Brain (tissue), 1 donor: ENCODE measurements around a stretch of chr3.

GRCh38 chr3:65714037-65714601, 324.6 kb downstream of the MAGI1 start:
- RRBS = no CpG with 5 or more reads among the region's 8 CpGs

GRCh38 chr3:66035993-66036596, 2.6 kb downstream of the MAGI1 start:
- RRBS = no CpG with 5 or more reads among the region's 3 CpGs

DNA sequence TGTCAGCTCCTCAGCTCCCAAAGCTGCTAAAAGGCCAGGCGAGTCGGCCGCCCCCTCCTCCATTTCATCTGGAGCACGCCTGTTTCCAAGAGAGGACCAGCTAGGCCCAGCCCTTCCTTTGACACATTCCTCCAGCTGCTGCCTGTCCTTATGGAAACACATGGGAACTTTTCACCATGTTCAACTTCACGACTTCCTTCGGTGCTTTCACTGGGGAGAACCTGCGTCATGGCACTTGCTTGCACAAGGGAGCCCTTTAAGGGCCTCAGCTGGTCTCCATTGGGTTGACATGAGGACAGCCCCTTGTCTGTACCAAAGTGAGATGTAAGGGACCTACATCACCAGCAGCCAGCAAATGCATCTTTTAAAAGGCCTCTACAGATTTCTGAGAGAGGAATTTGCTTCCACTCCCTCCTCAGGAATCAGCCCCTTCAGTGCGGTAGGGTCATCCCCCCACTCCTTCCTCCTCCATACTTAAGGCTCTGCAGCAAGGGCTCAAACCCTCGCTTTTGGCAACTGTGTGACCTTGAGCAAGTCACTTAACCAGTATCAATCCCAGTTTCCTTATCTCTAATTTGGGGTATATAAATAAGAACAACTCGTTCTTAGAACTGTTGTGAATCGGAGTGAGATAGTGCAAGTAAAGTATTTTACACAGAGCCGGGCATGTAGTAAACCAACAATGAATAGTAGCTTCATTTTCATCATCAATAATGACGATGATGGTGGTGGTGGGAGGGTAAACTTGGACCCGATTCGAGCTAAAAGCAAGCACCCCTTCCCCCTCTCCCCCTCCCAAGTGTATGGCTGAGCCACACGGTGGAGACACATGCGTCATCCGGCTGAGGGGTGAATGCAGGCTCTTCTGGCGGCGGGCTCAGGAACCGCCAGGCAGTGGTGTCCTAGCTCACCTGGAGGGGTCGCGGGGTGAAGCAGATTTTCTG, 1.8 kb downstream of the MAGI1 start:
- RRBS = no CpG with 5 or more reads among the region's 23 CpGs

- RRBS = no CpG with 5 or more reads among the region's 8 CpGs
Measured at GRCh38 chr3:66110665-66111306, 72.1 kb upstream of the MAGI1 start.

DNA sequence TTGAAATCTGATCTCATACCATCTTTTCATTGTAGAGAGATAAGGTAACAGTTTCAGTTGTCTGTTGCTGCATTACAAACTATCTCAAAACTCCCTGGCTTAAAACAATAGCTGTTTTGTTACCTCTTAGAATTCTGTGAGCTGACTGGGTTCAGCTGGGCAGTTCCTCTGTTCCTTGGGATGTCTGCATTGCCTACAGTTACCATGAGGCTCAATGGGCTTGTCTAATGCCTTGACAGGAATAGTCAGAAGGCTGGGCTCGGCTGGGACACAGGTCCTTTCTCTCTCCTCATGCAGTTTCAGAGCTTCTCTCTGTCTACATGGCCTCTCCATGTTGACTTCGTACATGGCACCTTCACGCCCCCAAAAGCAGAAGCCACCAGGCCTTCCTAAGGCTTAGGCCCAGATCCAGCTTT, 77.5 kb upstream of the MAGI1 start:
- RRBS = no CpG with 5 or more reads among the region's 3 CpGs

DNA sequence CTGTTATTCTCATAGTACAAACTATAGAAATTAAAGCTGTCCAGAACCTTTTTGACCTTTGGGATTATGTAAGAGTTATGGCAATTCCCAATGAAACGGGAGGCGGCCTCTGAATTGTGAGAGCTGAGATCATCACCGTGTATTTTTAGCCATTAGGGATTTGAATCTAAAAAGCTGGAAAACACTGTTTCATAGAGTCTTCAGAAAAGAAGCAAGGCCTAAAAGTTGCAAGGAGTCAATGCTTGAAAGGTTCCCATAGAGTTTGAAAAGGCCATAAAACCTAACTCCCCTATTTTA, 38.5 kb upstream of the SLC25A26 start:
- RRBS = no CpG with 5 or more reads among the region's 3 CpGs

- RRBS = no CpG with 5 or more reads among the region's 7 CpGs
Measured at GRCh38 chr3:66505263-66505882, 4.6 kb upstream of the LRIG1 start.

DNA sequence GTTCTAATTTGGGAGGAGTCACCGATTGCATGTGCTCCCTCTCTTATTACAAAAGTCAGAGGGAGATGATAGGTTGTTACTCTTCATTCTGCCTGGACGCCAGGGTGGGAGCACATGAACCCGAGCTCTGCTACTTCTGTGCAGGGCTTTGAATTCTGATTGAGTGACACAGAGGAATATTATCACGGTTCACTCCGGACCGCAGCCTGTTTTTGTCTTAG, 36.9 kb upstream of the LRIG1 start:
- RRBS = no CpG with 5 or more reads among the region's 6 CpGs

DNA sequence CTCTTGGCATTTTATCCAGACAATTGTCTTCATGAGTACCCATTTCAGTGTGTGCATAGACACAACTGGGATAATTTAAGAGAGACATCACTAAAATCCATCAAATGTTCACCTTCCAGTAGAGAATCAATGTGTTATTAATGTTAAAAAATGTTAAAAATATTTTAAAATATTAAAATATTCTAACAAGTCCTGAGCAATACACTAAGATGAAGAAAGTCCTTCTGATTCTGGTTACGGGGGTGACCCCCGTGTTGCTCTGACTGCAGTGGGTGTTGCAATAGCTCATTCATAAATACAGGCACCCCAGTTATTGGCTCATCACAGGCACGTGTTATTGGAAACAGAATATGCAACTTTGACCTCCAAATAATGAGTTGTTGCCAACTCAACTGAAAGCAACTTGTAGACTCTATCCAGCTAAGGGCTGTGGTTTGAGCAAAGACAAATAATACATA, 87.3 kb upstream of the LRIG1 start:
- RRBS = no CpG with 5 or more reads among the region's 3 CpGs

DNA sequence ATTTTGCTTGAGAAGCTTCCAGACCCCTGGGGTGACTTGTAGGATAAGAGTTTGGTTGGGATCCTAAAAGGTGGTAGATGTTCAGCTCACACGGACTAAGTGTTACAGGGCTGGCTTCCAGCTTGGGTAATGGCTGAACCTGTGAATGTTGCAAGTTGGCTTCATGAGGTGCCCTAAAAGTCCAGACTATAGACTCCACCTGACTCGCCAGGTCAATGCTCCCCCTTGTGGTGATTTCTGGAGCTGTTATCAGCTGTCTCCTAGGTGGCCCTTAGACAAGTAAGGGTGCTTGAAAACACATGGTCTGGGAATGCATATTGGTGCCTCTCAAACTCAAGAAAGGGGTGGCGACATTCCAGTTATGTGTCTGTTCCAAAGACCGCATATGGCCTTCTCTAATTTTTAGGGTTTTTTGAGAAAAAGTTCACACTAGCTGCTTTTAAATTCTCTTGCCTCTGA, 175.8 kb upstream of the KBTBD8 start:
- RRBS = no CpG with 5 or more reads among the region's 4 CpGs

DNA sequence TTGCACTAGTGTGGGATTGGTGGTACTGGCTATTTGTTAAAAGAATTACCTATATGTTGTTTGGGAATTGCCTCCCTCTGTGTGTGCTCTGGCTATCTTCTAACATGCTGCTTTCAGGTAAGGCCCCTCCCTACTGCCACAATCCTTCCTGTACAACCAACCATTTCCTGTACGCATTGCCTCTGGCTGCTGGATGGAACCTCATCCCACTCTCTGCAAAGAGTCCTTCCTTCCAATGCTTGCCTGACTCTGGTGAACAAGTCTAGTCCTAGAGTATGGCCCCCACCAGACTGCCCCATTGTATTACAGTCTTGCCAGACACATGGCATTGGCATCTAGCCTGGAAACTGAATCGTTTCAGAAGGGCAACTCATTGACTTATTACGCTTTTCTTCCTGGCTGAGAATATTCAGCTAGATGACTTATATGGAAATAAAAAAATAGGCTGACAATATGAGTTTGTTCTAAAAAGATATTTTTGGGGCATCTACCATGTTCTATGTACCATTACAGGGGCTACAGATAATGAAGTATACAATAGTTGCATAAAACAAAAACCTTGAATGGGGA, 170.3 kb downstream of the SUCLG2 start:
- RRBS = no CpG with 5 or more reads among the region's 3 CpGs

DNA sequence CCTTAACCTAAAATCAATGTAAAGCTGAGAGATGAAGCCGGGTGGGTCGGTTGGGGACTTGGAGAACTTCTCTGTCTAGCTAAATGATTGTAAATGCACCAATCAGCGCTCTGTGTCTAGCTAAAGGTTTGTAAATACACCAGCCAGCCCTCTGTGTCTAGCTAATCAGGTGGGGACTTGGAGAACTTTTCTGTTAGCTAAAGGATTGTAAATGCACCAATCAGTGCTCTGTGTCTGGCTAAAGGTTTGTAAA, 687 bp upstream of the SUCLG2 start:
- RRBS = no CpG with 5 or more reads among the region's 3 CpGs

DNA sequence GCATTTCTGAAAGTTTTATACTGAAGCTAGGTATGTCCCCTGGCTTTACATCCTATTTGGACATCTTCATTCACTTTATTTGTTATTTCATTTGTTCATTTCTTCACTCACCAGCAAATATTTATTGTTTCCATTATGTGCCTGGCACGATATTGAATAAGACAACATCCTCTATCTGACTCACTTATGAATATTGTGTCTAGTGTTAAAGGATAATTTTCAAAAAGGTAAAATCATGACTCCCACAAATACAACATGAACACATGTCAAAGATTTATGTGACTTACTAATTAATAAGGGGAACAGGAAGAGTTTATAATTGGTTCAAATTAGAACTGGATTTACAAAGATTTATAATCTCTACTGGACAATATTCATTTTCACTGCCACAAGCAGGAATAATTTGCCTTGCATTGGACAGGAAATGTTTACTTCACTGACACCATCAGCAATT, 48.5 kb downstream of the TAFA1 start:
- RRBS = no CpG with 5 or more reads among the region's 1 CpG

DNA sequence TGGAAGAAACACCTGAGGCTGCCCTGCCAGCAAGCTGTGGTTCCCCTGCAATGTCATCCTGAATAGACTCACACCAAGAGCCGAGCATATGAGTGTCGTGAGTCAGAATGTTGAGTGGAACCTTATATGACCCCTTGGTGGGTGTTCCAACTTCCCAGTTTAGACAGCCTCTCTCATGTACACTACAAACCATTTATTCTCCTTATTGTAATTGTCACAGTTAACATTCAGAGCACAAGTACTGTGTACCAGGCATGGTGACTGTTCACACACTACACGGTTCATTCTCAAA, 16.8 kb downstream of the EOGT start:
- RRBS = no CpG with 5 or more reads among the region's 3 CpGs

GRCh38 chr3:69011852-69012452, 1.5 kb downstream of the EOGT start:
- RRBS = no CpG with 5 or more reads among the region's 9 CpGs

DNA sequence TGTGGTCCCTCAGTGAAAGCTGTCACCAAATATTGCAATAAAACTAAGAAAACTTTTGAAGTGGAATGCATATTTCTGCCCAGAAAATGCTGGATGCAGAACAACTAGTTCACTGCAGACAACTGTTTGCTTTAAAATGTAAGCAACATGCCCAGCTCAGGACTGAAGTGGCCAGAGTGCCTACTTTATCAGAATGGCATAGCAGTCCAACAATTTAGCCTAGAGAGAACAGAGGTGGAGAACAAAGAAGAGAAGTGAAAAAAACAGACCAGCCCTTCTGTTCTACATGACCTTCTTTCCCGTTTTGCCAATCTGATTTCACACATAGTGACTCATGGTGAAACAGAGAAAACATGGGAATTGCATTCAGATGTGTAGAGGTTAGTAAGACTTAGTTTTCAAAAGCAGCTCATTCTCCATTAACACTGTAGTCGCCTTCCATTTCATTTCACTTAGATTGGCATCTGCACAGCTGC, 523 bp upstream of the ARL6IP5 start:
- RRBS = no CpG with 5 or more reads among the region's 2 CpGs

- RRBS = no CpG with 5 or more reads among the region's 2 CpGs
Measured at GRCh38 chr3:69212365-69212849, 90.0 kb upstream of the LMOD3 start.

DNA sequence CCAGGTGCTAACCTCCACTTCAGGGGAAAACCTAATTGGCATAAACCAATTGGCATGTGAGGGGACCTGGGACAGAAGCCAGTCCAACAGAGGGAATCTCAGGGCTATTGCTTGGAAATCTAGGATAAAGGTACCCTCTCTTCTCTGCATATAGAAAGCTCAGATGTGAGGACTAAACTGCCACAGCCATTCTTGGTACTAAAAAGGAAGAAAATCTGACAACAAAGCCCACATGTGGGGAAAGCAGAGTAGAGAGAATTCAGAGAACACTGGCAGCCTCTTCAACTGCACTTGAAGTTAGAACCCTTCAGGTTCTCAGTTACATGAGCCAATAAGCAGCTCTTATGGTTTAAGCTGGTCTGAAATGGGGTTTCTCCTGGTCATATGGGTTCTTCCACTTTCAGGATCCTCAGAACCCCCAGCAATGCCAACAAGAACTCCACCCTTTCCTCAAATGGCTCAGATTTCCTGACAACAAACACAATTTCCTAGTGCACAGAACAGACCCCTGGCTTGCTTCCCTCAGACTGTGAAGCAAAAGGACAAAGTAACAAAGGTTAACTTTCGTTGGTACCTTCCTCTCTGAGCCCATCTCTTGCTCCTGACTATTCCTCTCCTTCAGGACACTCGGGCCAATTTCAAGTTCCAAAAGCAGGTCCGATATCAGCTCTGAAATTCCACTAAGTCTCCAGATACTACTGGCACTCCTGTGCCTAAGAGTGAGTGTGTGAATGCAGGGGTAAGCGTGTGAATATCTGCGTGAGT, 23.9 kb upstream of the FRMD4B start:
- RRBS = no CpG with 5 or more reads among the region's 5 CpGs

GRCh38 chr3:69791002-69791460, 51.8 kb downstream of the MITF start:
- RRBS = no CpG with 5 or more reads among the region's 6 CpGs